ENCODE measurements around a stretch of chr3.

- RRBS = no CpG with 5 or more reads among the region's 6 CpGs
Measured at GRCh38 chr3:123391171-123391657, 57.7 kb downstream of the ADCY5 start.

- RRBS = no CpG with 5 or more reads among the region's 11 CpGs
Measured at GRCh38 chr3:123406505-123407097, 42.3 kb downstream of the ADCY5 start.

- RRBS = 7% methylated on average over 42 of the region's 128 CpGs
Measured at GRCh38 chr3:123447324-123448446, 1.2 kb downstream of the ADCY5 start.

DNA sequence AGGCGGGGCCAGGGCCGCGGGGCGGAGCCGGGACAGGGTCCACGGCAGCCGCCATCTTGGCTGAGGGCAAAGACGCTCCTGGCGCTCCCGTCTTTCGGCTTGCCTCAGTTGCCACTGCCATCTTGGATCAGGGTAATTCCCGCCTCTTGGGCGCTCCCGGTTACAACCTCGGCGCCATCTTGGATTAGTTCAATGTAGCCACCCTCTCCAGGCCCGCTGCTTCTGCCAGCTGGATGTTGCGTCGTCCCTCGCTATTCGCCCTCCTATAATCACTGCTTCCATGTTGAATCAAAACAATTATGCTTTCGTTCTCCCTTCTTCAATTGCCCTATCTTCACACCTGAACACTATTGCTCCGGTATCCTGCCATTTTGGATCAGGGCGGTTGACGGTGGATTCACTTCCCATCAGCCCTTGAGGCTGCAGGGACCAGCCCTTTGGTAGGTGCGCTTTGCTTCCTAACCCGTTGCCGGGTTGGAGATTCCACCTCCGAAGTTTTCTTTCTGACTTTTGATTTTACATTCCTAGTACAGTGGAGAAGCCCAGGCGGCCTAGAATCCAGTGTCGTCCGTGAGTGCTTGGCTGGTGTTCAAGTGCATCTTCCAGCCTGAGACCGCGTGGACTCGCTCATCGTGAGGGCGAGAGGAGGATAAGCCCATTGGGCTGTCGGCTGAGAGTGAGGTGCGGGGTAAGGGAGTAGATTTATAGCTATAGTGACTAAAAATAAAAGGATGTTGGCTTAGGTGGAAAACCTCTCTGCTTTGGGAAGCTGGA lies 448 bp upstream of the HACD2 start:
- RRBS = 3% methylated on average over 5 of the region's 39 CpGs

DNA sequence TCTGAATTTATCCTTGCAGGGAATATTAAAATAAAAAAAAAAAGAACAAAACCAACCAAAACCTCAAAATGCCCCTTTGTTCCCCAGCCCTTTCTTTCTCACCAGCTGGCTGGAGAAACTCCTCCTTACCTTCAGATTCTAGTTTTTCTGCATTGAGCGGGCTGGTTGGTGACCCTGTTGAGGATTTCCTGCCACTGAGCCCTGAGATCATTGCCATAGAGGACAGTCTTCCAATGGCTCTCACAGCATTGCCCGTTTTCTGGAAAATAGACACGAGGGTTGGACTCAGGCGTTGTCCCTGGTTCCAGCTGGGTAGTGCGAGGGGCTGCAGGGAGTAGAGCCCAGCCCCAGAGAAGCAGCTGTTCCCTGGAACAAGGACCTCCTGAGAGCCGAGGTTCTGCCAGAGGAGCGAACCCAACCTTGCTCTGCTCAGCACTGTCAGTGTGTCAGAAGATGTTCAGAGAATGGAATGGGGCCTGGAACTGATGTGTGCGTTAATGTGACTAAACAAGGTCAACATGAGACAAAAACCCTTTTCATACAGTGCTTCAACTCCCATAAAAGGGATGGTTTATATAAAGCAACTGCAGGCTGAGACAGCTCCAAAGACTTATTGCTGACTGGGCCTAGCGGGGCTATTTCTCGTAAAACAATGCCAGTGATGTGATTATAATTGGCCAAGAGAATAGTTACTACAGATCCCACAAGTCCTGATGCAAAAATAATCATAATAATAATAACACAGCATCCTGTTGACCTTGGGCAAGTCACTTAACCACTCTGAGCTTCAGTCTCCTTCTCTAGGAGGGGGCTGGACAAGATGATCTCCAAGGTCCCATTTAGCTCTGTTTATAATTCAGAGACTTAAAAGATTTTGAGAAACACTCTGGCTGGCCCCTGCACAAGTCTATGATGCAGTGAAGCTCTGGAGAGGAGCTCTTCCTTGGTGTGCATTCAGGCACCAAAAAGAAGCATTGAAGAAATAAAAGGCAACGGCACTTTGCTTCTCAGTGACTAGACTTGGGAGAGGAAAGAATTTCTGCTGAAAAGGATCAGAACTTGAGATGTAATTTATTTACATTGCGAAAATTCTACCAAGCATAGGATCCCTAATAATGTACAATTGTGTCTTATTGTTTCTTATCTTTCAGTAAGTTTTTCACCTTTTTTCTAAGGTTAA lies 35.6 kb upstream of the HACD2 start:
- RRBS = no CpG with 5 or more reads among the region's 12 CpGs

DNA sequence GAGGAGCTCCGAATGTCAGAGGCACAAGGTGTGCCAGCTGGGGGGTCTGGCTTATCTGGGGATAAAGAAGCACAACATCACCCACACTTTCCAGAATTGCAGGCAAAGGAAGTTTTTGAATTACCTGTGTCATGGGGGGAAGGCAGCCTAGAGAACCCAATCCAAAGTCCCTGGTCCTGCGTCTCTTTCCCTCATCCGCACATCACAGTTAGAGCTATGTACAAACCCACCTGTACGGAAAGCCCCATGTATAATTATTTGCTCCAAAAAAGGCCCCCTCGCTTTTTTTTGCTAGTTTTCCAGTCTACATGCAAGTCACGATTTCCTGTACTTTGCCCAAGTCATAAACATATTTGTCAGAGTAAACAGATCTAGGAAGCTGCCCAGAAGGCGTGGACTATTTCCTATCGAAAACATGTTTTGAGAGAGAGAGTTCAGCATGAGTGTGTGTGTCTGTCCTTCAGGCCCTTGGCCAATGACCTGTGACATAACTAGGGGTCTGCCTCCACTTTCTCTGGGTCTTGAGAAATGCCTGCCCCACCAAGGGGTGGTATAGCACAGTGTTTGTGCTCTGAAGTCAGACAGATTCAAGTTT lies 72.6 kb upstream of the HACD2 start:
- RRBS = no CpG with 5 or more reads among the region's 8 CpGs

- RRBS = no CpG with 5 or more reads among the region's 3 CpGs
Measured at GRCh38 chr3:123660174-123660552, 75.3 kb upstream of the HACD2 start.

DNA sequence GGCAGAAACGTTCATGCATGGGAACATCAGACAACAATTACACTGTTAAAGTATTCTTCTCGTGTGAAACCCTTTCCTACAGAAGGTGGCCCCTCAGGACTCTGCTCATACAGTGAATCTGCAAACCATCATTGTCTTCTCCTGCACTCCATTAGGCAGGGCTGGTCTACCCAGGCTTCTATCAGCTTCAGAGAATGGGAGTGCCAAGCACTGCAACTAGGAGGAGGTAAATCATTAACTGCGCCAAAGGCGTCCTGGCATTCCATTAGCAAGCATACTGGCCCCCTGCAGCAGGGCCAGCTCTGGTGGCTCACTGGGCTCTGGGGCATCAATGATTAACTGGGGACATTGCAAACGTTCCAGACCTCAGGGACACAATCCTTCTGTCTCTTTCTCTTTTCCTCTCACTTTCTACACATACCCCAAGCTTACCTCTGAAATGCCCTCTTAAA lies 129.1 kb downstream of the MYLK start:
- RRBS = no CpG with 5 or more reads among the region's 5 CpGs

DNA sequence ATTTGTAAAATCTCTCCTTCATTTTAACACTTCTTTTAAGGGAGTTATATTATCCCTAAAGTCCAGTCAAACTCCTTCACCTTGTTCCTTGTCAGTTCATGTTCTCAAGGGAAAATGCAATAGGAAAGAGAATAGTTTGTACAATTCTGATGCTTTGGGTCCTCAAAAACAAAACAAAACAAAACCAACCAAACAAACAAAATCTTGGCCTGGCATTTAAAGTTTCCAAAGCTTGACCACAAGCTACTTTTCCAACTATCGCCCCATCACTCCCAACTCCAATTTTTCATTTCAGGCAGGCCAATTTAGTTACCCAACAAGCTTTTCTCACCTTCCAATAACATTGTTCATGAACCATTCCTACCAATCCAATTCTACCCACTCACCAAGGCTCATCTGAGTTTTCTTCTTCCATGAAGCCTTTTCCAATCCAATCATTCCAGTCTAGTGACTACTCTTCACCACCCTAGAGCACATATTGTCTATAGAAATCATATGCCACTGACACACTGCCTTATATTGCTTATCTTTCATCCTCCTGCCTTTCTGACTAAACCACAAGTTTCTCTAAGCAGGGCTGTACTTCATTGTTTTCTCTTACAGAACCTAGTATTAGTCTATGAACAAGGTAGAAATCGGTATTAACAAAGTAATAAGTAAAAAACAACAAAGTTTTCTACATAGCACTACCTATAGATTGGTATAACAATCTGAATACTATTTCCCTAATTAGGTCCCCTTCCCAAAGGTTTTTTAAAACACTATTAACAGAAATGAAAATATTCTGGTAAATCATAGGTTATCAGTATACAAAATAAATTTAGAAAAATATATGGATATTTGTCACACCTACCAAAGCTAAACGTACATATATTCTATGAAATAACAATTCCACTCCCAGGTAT lies 11.4 kb downstream of the CCDC14 start:
- RRBS = no CpG with 5 or more reads among the region's 3 CpGs

GRCh38 chr3:124034151-124034740 lies 1.1 kb downstream of the KALRN start:
- RRBS = 3% methylated on average over 13 of the region's 32 CpGs

GRCh38 chr3:124065511-124066337 lies 32.6 kb downstream of the KALRN start:
- RRBS = no CpG with 5 or more reads among the region's 2 CpGs

- RRBS = no CpG with 5 or more reads among the region's 8 CpGs
Measured at GRCh38 chr3:124512795-124513557, 217.3 kb upstream of the UMPS start.

- RRBS = no CpG with 5 or more reads among the region's 5 CpGs
Measured at GRCh38 chr3:124630850-124631475, 99.3 kb upstream of the UMPS start.

- RRBS = no CpG with 5 or more reads among the region's 15 CpGs
Measured at GRCh38 chr3:124674246-124674807, 55.9 kb upstream of the UMPS start.

DNA sequence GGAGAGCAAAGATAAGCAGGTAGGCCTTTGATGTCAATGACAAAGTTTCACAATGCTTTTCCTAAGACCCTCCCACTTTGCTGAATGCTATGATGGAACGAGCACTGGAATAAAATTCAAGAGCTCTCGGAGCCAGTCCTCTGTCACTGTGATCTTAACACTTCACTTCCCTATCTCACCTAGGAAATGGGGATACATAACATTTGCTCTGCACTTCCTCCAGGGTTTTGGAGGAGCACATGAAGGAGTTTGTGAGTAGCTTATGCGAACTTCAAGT lies 39.8 kb upstream of the UMPS start:
- RRBS = no CpG with 5 or more reads among the region's 3 CpGs

- RRBS = no CpG with 5 or more reads among the region's 16 CpGs
Measured at GRCh38 chr3:124700726-124701542, 29.3 kb upstream of the UMPS start.

- RRBS = no CpG with 5 or more reads among the region's 12 CpGs
Measured at GRCh38 chr3:124737379-124738283, 7.4 kb downstream of the UMPS start.

DNA sequence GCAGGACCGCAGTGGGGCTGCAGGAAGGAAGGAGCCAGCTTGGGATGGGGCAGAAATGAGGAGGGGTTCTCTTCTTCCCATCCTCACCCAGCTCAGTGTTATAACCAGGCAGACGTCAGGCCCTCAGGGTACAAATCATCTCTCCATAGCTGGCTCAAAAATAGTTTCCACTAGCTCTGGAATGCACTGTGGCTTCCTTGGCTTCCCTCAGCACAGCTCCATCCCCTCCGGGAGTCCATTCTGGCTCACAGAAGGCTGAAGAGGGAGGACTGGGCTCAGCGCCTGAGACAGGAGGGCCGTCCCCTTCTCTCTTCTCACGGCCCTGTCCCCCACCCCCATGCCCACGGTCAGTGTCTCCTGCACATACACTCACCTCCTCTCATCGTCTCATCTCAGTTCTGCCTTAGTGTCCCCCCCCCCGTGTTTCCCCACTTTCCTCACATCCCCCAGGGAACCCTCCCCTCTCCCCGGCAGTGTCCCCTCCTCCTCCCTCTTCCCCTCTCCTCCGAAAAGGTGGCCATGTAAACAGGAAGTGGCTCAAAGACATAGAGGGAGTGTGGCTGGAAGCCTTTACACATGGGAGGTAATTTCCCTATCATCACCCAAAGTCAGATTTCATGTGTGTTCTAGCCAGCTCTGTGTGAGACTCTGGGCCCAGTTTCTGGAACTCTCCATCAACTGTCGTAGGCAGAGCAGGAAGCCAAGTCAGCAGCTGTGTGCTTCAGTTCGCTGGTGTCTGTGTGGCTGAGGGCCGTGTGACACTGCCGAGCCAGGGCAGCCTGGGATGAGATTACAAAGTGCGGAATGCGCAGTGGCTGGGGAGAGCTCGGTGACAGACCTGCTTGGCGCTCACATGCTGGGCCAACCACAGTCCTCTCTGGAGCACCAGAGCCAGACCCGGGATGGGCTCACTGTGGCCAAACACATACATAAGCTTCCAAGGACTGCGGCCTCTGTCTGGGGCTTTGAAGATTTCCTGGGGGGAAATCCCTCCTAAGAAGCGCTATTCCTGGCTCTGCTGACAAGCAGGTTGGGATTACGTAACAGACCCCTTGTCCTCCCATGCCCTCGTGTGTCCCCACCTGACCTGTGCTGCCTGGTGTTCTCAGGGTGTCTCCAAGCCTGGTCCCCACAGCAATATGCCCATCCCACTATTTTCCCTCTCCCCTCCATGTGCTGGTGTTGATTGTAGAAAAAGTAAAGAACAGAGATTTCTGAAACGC lies 50.5 kb downstream of the UMPS start:
- RRBS = no CpG with 5 or more reads among the region's 25 CpGs

GRCh38 chr3:124836769-124837462 lies 50.2 kb downstream of the ITGB5 start:
- RRBS = no CpG with 5 or more reads among the region's 4 CpGs

All from iris pigment epithelial cell (primary cell).